Myometrial cell (primary cell): ENCODE measurements around the gene VSTM2L.

GRCh38 chr20:36578271-36579023 lies 5.0 kb downstream of the TGIF2 start:
- RAMPAGE, long total RNA: no peak

DNA sequence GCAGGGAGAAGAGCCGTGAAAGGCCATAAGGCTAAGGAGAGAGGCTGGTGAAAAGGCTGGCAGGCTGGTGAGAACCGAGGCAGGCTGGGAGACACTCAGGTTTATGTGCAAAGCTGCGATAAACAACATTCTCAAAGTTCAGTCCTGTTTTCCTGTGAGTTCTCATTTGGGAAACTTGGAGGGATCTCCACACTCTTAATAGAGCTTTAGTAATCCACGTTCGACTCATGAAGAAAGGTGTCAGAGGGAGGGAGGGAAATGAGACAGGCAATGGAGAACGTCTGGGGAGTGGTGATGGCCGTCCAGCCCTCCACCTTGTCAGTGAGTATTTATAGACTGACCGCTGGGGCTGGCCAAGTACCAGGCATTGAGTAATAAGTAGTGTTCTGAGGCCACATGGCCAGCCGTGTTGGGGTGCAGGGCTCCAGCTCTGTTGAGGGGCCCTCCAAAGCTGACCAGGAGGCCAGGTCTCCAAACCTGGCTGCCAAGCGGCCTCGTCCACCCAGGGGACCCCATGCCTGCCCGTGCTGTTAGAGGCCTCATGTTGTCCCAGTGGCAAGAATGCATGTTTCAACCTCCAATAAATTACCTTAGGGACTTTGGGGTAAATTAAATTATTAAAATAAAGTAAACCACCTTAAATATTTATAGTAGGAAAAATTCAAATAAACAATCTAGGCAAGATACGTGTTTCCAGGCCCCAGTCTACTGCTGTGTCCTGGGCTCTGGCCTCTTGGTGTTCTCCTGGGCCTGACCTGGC lies 11.4 kb upstream of the DSN1 start:
- RAMPAGE, long total RNA: no peak

- RAMPAGE, long total RNA: no peak
These were observed 29.3 kb upstream of the DSN1 start for GRCh38 chr20:36802828-36803302.

- RAMPAGE, long total RNA: no peak
These were observed 41.7 kb upstream of the DSN1 start for GRCh38 chr20:36814995-36815853.

- RAMPAGE, long total RNA: no peak
These were observed 27.9 kb downstream of the SOGA1 start for GRCh38 chr20:36835322-36836041.

DNA sequence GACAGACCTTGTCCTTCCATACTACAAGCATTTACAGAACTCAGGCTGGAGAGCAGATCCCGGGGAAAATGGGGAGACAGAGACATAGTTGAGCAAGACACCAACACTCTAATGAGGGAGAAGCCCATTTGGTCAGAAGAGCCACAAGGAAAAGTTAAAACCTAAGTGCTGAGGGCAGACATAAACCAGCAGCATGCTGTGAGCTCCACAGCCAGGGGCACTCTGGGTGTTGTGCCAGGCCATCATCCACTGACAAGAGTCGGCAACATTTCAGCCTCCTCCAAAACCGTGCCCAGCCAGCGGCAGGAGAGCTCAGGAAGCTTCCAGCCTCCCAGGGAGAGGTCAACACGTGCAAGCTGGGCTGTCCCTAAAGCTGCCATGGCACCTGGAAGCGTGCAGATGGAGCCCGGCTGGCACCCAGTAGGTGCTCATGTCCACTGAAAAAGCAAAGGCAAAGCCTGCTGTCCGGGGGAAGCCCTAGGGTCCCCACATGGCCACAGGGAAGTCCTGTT lies 1.9 kb downstream of the SOGA1 start:
- RAMPAGE, long total RNA: no peak

GRCh38 chr20:37043230-37044031 lies 52.4 kb downstream of the RBL1 start:
- RAMPAGE, long total RNA: no peak

GRCh38 chr20:37220435-37221126 lies 41.0 kb downstream of the GHRH start:
- RAMPAGE, long total RNA: no peak

GRCh38 chr20:37267555-37268443 lies 6.2 kb upstream of the GHRH start:
- RAMPAGE, long total RNA: no peak

GRCh38 chr20:37295465-37296100 lies 6.1 kb downstream of the MANBAL start:
- RAMPAGE, long total RNA: no peak

DNA sequence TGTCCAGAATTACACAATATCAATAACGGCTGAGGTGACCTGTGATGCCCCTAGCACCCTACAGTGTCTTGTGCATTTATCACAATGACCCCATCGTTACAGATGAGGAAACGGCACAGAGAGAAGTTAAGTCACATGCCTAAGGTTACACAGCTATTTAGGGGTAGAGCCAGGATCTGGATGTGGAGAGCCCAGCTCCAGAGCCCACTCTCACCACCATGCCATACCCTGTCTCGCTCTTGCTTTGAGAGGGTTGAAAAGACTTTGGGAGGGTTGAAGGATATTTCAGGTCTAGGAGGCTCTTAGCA lies 36.2 kb downstream of the SRC start:
- RAMPAGE, long total RNA: no peak

GRCh38 chr20:37397575-37397975 lies 51.6 kb downstream of the SRC start:
- RAMPAGE, long total RNA: no peak

DNA sequence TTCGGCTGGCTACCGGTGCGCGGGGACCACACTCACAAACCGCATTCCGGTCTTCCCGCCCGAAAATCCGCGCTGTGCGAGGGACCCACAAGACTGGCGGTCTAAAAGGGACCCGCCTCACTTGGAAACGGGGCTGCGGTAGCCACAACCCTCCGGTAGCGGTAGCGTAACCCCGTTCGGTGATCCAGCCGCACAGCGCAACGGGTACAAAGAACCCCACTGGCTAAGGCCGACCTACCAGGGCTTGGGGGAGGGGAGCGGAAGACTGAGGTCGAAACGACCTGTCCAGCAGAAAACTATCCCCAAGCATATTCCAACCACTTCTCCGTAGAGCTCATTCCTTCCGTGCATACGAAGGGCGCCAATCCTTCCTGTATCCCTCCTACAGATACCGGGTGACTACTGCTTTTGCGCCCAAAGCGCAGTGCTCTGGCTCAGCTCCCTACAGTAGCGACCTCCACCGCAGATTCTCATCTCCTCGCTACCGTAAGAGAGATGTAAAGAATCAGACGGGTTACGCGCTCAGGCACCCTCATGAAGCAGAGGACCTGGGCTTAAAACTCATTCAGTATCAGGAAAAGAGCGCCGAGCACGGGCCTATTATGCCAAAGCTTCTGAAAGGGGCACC lies 736 bp upstream of the NNAT start:
- RAMPAGE, long total RNA: no peak

DNA sequence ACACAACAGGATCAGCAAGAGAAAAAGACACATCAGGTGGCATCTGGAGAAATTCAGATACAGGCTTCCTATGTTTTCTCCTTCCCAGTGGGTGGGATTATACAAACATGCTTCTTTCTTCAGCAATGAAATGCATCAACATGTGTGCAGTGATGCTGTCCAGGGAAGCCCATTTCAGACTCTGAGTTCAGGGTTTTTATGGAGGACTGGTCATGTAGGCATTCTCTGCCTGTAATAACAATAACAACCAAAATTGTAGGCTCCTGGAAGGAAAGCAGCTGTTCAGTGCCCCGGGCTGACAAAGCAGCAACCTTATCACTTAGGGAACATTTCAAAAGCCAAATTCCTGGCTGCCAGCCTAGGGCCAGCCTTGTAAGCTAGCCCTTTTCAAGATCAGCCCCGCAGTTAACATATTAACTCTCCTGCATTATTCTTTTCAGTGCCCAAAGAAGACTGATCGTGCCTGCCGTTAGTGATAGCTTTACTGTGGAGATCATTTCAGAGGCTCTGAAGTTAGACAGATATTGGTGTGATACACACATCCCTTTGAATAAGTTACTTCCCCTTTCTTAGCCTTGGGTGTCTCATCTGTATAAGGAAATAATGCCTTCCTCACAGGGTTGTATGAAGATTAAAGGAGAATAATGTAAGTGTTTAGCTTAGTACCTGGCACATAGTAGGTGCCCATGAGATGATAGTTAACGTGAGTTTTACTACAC lies 44.0 kb downstream of the CTNNBL1 start:
- RAMPAGE, long total RNA: no peak

GRCh38 chr20:37902569-37903334 lies at the start of gene VSTM2L:
TSS of gene VSTM2L (plus strand) at chr20:37903127.
- RAMPAGE, long total RNA: no peak

- RAMPAGE, long total RNA: no peak
These were observed 62.1 kb downstream of the RPRD1B start for GRCh38 chr20:38095713-38095986.

DNA sequence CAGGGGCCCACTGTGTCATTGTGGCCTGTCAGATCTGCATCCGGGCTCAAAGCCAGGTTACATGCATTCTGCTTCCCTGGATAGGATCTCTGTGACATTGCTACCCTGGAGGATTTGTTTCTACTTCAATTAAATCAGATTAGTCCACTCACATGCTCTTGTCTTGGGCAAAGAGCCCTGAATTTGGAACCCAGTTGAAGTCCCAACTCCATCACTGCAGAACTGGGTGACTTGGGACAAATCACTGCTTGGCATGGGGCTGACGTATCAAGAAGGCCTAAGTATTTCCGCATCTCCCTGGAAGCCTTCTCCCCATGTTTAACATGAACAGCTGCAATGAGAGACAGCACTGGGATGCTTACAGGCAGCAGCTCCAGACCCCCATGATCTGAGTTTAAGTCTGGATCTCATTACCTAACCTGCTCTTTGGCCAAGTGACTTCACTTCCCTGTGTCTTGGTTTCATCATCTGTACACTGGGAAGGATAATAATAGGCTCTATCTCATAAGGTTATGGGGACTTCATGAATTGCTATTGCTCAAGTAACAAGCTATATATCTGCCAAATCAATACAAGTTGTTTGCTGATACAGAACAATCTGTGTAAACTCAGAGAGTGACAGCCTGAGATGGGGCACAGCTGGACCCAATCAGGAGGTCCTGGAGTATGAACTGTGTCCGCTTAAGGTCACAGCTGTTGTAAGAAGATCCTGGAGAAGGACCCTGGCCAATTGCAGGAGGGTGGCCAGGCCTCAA lies 56.1 kb downstream of the TGM2 start:
- RAMPAGE, long total RNA: no peak

DNA sequence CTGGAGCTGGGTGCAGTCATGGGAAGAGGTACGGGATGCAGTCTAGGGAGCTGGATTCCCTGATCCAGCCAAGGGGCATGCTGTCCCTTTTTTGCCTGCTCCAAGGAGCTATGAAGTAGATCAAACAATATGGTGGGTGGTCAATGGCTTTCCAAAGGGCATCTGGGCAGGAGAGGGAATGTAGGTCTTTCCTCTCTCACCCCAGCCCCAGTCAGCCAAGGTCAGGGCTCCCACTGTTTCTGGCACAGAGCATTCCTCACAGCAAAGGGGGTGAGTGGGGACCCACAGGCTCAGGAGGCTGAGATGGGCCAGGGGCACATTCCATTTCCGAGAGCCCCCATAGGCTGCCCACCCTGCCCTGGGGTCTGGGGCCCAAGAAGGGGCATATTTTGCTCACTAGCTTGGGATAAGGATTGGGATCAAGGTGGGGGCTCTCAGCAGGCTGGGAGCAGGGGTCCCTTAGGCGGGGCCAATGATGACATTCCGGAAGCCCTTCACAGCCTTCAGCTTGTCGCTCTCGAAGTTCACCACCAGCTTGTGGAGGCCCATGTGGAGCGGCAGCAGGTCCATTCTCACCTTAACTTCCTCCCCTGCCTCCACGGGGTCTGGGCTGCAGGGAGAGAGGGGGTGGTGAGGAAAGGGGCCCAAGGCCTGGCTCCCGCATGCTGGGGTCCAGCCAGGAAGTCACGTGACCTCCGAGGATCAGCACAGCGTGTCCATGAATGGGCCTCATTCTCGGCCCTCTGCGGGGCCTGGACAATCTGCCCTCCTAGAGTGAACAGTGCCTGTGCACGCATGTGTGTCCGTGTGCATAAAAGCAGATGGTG lies 35.1 kb downstream of the TGM2 start:
- RAMPAGE, long total RNA: no peak

DNA sequence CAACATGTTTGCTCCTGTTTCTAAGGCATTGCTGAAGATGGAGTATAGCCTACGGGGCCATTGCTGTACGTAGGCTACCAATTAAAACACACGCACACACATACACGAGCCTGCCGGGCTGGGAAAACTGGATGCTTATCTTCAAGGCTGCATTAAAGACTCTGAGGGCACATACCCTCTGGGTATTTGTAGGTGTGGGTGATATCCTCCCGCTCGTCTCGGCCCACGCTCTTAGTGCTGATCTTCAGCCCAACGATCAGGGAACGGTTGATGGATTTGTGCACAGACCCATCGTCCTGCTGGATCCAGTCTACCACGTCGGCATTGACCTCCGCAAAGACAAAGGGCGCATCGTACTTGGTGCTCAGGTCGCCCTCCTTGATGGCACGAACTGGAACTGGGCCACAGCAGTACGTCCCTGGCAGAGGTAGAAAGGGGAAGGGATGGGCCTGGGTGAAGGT lies 25.8 kb downstream of the TGM2 start:
- RAMPAGE, long total RNA: no peak

- RAMPAGE, long total RNA: no peak
These were observed 23.2 kb downstream of the TGM2 start for GRCh38 chr20:38141831-38142342.